Rectum (tissue), 1 donor: Measurements from ENCODE around the genes MKRN2OS and RAF1.

GRCh38 chr3:12544988-12546096 is at the start of gene MKRN2OS:
MKRN2OS (minus strand) TSS chr3:12545499.
- PRO-cap: unidirectional peak, minus-strand start at chr3:12545354; unidirectional peak, minus-strand start at chr3:12545407; unidirectional peak, minus-strand start at chr3:12545486

DNA sequence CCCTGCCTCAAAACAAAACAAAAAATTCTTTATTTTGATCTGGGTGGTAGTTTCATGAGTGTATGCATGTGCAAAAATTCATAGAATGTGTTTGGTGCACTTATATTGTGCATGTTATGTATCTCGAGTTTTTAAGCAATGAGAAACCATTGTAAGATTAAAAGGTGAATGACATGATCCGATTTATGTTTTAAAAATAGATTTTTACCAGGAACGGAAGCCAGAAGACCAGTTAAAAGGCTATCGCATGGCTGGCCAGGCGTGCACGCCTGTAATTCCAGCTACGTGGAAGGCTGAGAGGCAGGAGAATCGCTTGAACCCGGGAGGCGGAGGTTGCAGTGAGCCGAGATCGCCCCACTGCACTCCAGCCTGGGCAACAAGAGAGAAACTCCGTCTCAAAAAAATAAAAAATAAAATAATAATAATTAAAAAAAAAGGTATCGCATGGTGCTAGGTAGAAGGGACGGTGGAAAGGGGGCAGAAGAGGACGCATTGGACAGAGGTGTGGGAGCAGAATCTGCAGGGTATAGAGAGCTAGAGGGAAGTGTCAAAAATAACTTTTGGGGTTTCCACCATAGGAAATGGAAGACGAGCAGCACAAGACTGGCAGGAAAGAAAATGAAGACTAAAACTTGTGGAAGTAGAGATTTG is 807 bp upstream of the MKRN2 start:
- PRO-cap: no peak

DNA sequence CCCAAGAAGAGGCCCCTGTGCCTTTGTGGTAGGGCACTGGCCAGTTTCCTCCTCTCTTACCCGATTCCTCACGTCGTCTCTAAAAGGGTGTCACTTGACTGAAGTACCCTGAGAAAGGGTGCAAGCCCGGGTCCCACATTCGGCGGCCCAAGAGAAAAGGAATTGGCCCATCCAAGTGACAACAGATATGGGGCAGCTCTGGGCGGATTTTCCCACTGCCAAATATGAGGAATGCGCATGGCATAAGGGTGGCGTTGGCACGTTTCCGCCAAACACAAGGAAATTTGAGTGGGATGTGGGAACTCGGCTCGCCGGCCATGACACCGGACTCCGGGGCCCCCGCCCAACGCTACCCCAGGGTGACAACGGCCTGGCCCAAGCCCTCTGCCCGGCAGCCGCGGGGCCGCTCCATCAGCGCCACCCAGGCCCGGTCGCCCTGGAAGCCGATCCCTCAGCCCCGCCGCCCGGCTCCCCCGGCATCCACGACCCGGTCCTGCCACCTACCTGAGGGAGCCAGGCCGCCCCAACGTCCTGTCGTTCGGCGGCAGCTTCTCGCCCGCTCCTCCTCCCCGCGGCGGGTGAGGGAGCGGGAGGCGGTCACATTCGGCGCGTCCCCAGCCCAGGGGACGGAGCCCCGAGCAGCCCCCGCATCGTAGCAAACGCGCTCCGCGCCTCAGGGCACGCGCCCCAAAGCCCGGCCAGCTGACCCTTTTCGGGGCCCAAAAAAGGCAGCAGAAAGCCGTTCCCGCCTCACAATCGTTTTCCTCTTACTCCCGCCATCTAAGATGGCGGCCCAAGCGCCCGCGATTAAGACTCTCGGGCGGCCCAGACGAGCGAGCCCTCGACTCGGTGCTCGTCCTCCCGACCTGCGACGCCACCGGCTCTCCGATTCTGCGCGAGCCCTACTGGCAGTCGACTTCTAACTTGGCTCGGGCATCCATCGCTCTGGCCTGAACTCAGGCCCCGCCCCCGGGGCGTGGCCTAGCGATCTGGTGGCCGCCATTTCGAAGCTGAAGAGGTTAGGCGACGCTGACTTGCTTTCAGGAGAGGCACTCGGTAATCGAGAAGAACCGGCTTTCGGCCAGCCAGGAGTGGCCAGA is at the start of gene RAF1:
TSS of gene RAF1 (minus strand) at position 809 of the 1,100 bp plus-strand sequence.
- PRO-cap: bidirectional peak, plus-strand start at position 287 of the sequence, minus-strand start at position 211 of the sequence; bidirectional peak, plus-strand start at position 378 of the sequence, minus-strand start at position 319 of the sequence; bidirectional peak, plus-strand start at position 569 of the sequence, minus-strand start at position 576 of the sequence; bidirectional peak, plus-strand start at position 1,022 of the sequence, minus-strand start at position 809 of the sequence

- PRO-cap: no peak
These were observed 9.7 kb upstream of the TMEM40 start for GRCh38 chr3:12768606-12769270.

GRCh38 chr3:12884039-12884801 is 42.9 kb upstream of the RPL32 start:
- PRO-cap: no peak

DNA sequence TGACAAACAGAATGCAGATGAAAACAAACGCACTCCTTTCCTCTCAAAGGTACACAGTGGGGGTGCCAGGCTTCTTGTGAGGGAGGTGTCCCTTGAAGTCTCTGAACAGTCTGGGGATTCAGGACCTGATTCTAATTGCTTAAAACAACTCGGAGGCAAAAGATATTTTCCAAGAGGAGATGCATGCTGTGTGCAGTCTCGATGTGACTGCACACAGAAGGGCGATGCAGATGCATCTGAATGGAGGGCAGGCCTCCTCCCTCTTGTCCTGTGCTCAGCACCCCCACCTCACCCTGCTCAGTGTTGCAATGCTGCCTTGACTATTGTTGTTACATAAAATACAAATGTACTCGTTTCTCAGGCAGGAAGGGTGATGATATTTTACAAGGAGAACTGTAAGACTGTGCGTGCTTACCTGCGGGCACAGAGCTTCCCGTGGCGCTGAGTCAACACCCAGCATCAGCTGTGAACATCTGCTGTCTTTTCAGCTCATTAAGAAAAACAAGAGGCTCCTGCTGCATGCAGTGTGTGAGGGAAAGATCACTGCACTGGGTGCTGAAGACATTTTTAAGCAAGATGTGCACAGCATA is 56.0 kb upstream of the RPL32 start:
- PRO-cap: no peak

GRCh38 chr3:12944394-12944774 is 103.0 kb upstream of the RPL32 start:
- PRO-cap: no peak

- PRO-cap: no peak
These were observed 112.6 kb downstream of the IQSEC1 start for GRCh38 chr3:12960315-12961265.

DNA sequence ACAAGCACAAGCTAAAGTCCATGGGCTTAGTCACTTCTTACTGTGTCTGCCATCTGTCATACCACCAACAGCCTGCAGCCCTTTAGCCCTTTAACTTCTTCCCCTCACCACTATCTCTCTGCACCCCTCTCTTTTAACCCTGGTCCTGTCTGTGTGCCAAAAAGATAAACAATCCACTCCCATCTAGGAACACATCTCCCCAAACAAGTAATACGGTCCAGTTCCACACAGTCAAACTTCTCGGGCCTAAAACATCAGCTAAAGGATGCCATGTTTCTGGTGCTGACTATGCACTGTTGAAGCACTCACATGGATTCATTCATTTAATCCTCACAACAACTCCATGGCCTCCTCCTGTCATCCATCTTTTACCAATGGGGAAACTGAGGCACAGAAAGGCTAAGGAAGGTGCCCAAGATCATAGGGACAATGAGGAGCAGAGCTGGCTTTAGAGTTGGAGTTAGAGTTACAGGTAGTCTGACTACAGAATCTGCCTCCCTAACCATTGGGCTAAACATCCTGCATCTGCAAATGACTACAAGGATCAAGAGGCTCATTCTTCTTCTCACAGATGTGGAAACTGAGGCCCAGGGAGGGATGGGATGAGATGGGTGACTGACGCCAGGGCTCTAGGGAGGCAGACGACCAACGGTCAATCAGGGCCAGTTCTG is 111.6 kb downstream of the IQSEC1 start:
- PRO-cap: no peak

DNA sequence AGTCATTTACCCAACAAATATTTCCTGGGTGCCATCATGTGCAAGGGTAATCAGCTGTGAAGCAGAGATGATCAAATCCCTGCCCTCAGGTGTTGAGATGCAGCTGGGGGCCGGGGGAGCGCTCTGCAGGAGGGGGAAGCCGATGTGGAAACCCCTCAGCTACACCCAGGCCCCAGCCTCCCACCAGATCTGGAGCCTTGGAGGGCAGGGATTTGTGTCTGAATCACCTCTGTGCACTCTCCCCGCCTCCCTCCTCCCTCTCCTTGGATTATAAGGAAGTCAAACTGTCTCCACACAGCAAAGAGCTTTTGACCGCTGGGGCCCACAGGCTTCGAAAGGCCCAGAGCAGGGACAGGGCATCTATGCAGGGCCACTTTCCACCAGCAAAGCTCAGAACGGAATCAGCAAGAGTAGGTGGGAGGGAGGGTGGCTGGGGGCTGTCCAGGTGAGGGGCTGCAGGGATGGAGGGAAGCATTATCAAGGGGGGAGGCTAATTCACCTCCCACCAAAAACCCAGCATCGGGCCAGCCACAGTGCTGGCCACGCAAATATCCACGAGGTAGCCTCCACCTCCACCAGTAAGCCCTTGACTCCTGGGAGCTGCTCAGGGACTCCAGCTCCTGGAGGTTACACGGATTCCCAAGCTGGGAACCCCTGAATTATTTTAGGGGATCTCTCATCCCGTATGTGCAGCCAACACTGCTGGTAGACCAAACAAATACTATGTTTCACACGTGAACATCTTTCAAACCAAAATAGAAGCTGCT is 68.8 kb downstream of the IQSEC1 start:
- PRO-cap: bidirectional peak, plus-strand start at position 300 of the sequence, minus-strand start at position 265 of the sequence

- PRO-cap: no peak
These were observed 55.3 kb downstream of the IQSEC1 start for GRCh38 chr3:13017672-13018657.

DNA sequence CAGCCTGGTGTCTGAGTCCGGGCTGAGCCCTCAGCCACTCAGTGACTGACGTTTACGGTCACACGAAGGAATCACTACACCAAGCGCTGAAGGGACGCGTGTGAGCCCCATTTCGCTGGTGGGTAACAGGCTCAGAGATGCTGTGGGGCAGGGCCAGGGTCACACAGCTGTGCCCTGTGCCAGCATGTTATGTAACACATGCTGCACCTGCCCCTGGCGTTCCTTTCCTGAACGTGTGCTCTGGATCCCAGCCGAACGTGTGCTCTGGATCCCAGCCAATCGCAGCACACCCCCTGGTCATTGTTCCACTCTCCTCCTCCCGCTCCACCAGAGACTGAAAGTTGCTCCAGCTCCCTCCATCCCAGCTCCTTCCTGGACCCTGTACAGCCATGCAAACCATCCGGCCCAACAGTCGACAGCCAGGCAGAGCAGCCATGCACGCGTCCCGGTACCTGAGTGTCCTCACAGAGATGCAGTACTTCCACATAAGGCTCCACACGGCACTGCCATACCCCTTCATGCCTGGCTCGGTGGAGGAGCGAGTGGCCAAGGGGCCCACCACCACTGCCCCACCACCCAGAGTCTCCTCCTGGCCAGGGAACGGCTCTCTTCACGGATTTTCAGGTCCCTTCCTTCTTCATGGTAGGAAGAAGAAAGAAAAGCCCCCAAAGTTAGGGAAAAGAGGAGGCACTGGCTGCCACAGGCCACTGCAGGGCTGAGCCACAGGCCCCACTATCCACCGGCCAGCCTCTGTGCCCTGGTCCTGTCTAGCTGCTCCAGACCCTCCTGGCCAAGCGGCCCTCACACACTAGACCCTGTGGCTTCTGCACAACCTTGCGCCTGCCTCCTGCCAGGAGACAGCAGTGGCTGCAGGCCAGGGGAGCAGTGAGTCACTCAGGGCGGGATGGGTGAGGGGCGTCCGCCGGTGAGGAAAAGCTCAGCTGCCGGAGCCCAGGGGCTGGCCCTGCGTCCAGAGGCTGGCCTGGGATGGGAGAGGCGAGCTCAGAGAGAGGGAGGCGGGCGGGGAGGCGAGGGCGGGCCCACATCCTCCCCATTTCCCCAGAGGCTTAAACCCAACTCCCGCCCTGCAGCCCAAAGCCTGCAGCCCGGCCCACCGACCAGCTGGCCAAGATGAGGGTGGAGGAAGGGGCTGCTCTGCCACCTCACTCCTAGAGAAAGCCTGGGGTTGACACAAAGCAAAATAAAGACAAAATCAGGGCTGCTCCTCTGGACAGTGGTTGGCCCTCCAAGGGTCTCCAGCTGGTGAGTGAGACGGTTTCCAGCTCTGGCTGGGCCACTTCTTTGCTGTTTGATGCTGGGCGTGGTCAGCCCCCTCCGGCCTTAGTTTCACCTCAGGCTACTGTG is 51.2 kb downstream of the IQSEC1 start:
- PRO-cap: unidirectional peak, minus-strand start at position 661 of the sequence; bidirectional peak, plus-strand start at position 1,007 of the sequence, minus-strand start at position 842 of the sequence

DNA sequence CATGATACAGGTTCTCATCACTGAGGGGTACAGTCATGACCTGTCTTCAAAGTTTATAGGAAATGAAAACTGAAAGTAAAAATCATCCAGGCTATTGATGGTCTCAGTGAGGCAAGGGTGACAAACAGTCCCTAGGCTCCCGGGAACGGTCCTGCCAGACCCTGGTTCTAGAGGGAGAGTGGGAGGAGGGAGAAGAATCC is 76.5 kb upstream of the IQSEC1 start:
- PRO-cap: no peak

- PRO-cap: unidirectional peak, minus-strand start at chr3:13283250
These were observed 137.4 kb downstream of the NUP210 start for GRCh38 chr3:13282455-13283387.

GRCh38 chr3:13416289-13416649 is 3.9 kb downstream of the NUP210 start:
- PRO-cap: no peak

DNA sequence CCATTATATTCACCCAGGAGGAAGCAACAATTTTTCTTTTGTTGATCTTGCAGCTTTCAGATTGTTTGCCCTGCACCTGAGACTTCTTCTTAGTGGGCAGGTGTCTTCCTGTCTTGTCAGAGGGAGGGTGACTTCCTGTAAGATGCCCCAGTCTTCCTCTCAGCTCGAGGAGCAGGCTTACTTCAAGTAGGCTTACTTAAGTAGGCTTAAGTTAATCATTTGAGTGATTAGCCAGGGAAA is 8.1 kb upstream of the NUP210 start:
- PRO-cap: no peak

DNA sequence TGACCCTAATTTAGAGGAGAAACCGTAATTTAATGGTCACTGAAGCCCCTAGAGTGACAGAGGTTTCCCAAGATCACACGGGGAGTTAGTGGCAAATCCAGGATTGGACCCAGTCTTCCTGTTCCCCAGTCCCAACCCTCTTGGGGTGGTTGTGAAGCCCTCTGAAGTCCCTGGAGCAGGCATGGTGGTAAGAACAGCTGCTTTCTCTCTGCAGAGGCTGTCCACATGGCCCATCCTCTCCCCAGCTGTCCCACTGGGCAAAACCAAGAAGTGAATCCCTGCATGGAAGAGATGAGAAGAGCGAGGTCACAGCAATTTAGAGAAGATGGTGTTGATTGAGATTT is 14.9 kb upstream of the HDAC11 start:
- PRO-cap: no peak

- PRO-cap: no peak
These were observed 23.0 kb upstream of the FBLN2 start for GRCh38 chr3:13525621-13526581.

DNA sequence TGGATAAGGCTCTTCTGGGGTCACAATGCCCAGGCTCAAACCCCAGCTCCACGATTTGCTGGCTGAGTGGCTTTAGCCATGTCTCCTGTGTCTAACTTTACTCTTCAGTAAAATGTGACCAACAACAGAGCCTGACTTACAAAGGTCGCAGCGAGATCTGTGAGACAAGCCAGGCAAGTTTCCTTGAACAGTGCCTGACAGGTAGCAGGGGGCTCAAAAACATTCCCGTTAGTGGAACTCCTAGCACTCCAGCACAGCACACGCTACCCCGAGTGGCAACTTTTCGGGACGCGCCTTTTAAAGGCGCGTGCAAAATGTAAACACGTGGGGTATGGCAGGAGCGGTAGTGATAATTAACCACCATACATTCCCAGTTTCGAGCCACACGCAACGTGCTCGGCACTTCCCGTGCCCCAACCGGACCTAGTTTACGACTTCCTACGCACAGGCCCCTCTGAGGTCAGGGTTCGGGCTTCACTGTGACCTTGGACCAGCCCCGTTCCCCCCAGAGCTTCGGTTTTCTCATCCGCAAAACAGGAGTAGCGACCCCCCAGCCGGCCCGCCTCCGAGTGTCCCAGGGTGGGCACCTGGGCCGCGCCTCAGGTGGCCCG is 608 bp downstream of the CHCHD4 start:
- PRO-cap: bidirectional peak, plus-strand start at position 367 of the sequence, minus-strand start at position 419 of the sequence

DNA sequence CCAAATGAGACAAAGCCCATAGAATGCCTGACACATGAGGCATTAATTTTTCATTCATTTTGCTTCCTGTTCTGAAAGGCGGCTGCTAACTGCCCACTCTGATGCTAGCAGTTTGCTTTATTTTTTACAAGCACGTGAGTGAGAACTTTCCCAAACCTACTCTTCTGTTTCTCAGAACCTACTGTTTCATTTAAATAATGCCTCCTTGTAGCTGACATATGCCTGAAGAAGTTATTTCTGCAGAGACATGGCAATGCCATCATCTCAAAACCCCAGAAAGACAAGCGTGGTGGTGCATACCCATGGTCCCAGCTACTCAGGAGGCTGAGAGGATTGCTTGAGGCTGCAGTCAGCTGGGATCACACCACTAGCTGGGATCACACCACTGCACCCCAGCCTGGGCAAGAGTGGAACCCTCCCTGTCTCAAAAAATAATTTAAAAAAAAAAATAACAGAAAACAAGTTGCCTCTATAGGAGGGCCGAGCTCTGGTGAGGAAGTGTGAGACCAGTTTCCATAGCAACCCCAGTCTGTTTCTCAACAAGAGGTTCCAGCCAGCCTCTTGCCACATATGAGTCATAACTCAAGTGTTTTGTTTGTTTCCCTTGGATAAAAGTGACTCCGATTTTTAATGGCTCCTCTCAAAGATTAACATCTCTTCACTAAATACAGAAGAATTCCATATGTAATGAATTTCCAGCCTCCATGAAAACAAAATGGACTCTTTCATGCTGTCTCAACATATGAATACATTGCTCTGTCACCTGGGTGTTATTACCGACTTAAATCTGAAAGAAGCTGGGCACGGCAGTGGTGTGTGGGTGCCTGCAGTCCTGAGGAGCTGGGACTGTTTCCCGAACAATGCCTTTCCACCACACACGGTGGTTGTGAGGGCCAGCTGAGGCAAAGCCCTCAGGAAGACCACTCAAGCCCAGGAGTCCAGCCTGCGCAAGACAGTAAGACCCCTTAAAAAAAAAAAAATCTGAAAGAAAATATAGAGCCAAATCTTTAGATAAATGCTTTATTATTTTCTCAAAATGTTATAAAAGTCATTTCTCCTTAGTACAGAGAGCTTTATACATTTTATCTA is 19.6 kb downstream of the TMEM43 start:
- PRO-cap: no peak